ENCODE measurements around the genes PARL, HTR3D, ABCF3, CAMK2N2, ECE2 and C3orf70.

DNA sequence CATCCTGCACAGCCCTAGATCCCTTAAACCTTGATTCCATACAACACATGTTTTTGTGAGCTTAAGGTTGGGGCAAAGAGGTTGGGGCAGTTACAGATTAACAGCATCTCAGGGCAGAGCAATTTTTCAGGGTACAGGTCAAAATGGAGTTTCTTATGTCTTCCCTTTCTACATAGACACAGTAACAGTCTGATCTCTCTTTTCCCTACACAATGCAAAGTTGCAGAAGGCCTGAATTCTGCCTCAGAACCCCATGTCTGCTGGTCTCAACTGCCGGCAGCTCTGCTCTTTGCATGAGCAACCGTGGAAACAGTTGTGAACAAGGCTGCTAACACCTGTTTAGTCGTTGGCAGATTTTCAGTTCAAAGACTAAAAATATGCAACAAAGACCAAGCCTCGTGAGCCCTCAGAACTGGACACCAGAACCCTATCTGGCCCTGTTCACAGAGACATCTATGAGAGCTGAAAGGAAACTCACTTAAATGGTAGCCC is 43.7 kb downstream of the KLHL6 start:
- RRBS: no CpG with 5 or more reads among the region's 4 CpGs

DNA sequence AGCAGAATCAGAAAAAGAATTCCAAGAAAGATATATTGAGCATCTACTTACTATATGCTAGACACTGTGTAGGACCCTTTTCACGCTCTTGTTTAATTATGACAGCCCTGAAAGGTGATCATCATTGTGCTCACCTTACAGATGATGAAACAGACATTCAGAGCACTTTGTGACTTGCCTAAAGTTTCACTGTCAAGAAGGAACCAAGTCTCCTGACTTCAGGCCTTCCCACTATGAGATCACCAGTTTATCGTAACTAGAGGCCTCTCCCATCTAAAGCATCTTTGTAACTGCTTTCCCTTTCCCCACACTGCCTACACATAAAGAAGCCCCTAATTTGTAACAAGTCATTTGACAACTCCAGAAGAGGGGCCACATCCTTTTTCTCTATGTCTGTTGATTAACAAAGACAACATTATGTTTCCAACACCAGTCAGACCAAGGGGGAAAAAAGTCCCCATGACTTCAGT is 1.2 kb downstream of the KLHL6 start:
- RRBS: no CpG with 5 or more reads among the region's 2 CpGs

GRCh38 chr3:183556889-183557428 is 1.5 kb upstream of the KLHL6 start:
- RRBS: no CpG with 5 or more reads among the region's 8 CpGs

DNA sequence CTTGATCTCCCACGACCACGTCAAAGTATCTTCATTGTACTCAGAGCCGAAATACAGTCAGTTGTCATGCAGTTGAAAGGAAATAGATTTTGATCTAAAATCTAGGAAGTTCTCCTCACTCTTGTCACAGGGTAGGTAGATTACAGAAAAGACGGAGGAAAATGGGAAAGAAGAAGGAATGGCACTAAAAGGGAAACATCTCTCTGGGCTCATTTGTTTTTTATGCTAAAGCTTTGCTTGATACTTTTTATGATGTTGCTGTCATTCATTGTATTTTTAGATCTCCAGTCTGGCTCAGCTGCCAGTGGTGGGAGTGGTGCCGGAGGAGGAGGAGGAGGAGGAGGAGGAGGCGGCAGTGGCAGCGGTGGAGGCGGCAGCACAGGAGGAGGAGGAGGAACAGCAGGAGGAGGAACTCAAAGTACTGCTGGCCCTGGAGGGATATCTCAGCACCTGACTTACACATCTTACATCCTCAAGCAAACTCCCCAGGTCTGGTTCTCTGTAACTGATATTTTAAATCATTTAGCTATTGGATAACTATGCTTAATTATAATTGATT is 49.7 kb downstream of the MAP6D1 start:
- RRBS: no CpG with 5 or more reads among the region's 8 CpGs

DNA sequence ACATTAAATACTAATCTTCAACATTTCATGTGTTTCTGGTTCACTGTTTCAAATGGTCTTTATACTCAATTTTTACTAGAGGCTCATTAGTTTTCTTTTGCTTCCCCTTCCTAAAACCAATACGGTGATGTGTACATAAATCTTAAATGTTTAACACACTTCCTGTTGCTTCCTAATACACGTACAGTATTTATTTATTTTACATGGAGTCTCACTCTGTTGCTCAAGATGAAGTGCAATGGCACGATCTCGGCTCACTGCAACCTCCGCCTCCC is 1.7 kb downstream of the PARL start:
- RRBS: no CpG with 5 or more reads among the region's 5 CpGs

DNA sequence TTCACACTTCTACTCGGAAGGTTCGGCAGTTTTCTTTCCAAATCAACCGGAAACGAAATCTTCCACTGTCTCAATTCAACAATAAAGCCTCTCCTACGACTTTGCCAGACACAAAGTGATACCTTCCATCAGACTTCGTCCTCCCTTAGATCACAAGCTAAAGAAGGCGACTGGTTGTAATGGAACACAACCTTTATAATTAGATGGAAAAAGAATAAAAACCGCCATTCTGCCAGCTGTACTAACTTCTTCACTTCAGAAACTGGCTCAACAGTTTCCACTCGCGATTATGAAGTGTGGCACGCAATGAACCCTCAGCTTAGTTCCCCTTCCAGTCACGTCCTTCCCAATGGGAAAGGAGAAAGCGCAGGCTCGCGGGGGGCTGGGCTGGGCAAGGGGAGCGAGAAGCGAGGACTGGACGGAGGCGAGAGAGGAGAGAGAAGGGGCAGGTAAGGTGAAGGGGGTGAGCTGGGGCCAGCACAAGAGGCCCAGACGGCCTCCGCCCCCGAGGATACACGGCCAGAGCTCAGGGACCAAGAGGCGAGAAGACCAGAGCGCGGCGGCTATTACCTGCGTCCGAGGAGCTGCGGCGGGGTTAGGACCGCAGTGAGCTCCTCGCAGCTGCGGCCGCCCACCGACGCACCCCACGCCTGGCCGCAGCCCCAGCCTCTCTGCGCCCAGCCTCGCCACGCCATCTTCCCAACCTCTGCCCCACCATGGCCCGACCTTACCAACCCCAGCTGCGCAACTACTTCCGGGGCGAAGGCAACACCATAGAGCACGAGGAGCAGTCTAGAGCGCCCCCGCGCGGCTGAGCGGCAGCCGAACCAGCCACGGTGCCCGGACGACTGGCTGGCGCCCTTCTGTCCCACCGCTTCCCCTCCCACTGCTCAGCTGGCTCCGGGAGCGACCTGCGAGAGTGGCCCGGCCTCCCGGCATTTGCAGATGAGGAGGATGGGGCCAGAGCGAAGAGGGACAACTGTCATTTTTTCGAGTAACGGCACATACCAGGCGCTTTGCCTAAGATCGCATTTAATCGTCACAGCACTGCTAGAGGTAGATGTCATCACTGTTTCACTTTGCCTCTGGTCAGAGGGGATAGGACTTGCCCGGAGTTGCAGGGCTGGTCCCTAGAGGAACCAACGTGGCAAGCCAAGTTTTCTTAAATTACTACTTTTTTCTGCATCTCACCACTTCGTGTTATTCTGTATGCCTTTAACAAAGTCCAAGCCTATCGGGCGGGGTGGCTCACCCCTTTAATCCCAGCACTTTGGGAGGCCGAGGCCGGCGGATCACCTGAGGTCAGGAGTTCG is at the start of gene PARL:
Gene PARL (minus strand): TSS at position 729 of the 1,313 bp plus-strand sequence.
- RRBS: under 1% methylated on average over 12 of the region's 78 CpGs

DNA sequence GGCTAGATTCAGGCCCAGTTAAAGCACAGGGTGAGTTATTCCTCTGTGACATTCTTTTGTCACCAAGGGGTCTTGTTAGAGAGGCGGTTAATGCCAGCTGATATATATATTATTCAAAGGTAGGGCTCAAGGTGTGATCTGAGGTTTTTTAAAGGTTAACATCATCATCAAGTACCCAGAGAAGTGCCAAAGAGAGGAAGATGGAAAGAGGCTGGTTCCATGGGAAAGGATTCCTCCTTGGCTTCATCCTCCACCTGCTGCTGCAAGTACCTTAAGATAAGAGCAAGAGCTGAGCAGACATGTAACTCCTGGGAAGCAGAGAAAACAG is at the start of gene HTR3D:
Gene HTR3D (plus strand): TSS at position 201 of the 328 bp plus-strand sequence.
- RRBS: no CpG with 5 or more reads among the region's 1 CpG

- RRBS: under 1% methylated on average over 21 of the region's 70 CpGs
These were observed at the start of gene ABCF3 for GRCh38 chr3:184185076-184186261. TSS of gene ABCF3 (plus strand) at chr3:184186199.

DNA sequence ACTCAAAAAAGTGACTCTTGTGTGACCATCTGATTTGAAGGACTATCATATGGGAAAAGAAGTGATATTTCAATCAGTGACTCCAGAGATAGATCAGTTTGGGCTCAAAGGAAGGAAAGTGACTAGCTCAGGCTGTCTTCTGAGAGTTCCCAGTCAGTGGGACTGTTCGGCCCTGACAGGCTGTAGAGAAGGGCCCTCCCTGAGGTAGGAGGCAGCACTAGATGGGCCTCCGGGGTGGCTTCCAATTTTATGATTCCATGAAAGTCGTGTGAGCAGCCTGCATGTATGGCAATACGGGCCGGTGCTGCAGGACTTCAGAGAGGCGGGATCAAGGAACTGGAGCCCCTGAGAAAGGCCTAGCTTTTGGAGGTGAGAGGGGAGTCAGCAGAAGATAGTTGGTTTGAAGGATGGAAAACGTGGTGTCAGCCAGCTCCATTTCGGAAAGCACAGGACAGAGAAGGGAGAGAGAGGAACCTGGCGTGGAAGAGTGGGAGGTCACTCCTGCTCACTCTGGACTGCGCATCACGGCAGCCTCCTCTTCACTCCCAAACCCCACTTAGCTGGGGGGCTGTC is 9.9 kb downstream of the ABCF3 start:
- RRBS: 66% methylated on average over 4 of the region's 11 CpGs

DNA sequence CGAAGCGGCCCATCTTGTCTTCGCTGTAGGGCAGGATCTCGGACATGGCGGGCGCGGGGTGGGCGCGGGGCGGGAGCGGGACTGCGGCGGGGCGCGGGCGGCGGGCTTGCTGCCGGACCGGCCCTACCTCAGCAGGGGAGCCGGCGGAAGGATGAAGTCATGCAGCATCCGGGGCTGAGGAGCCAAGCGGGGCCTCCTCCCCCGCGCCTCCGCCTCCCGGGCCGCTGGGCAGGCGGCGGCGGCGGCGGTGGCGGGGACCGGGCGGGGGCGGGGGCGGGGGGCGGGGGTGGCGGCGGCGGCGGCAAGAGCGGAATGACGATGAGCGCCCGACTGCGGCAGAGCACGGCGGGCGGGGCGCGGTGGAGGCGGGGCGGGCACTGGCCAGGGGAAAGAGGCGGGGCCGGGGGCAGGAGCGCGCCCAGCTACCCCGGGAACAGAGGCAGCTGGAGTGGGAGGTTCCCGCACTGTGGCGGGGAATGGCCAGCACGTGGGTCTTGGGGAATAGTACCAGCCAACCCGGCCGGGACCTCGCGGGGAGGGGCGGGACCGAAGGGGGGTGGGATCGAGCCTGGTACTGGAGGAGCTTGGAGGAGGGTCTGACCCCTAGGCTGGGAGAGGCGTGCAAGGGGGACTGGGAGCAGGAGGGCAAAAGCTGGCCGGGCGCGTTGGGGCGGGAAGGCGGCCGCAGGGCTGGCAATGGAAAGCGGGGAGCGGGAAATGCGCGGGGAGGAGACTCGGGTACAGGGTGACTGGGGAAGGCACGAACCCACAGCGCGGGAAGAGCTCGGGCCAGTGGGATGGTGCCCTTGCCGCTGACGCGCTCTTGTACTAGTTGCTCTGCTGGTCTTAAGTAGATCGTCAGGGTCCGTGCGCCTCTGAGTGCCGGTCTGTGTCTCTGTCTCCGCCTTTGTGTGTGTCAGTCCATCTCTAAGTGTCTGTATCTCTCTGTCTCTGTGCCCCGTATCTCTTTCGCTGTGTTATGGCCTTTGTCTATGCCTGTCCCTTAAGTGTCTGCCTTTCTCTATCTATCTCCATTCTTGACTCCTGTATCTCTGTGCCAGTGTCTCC is at the start of gene CAMK2N2:
Gene CAMK2N2 (minus strand): TSS at position 314 of the 1,068 bp plus-strand sequence.
- RRBS: 1% methylated on average over 18 of the region's 96 CpGs

DNA sequence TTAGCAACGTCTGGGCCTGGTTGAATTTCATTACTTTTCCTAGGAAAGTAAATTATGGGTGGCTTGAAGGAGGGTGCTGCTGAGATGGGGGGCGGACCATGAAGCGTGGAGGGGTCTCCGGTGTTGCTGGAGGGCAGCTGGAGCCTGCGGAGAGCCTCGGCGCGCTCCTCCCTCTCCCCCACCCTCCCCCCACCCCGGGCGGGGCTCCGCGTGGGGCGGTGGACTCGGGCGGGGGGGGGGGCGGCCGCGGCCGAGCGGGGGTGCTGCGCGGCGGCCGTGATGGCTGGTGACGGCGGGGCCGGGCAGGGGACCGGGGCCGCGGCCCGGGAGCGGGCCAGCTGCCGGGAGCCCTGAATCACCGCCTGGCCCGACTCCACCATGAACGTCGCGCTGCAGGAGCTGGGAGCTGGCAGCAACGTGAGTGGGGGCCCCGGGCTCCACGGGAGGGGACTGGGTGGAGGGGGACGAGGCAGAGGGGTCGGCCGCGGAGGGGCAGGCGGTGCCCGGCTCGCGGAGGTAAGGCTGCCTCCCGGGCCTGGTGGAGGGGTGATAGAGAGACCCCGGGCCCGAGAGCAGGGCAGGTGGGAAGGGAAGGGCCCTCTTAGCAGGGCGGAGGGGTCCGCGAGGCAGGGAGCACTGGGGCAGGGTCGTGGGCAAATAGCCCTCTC is at the start of gene ECE2:
Gene ECE2 (plus strand): TSS at position 247 of the 668 bp plus-strand sequence.
- RRBS: 3% methylated on average over 16 of the region's 56 CpGs

GRCh38 chr3:184314248-184314474 is 245 bp upstream of the EIF4G1 start:
- RRBS: no CpG with 5 or more reads among the region's 12 CpGs

- RRBS: no CpG with 5 or more reads among the region's 28 CpGs
These were observed 9.7 kb downstream of the CLCN2 start for GRCh38 chr3:184351221-184352585.

- RRBS: 16% methylated on average over 4 of the region's 19 CpGs
These were observed 69.4 kb upstream of the EPHB3 start for GRCh38 chr3:184492213-184492535.

DNA sequence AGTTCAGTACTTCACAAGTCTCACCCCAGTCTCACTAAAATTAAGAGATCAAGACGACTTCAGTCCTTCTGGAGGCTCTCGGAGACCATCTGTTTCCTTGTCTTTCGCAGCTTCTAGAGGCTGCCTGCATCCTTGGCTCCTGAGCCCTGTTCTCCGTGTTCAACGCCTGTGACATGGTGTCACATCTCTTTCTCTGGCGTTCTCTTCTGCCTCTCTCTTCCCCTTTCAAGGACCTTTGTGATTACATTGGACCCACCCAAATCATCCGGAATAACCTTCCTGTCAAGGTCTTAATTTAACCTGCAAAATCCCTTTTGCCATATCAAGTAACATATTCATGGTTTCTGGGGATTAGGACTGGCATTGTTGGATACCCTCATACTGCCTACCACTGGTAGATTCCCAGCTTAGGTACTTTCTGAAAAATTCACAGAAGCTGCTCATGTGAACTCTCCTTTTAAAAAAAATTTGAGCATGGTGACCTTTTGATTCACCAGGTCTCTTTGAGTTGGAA is 8.3 kb downstream of the VPS8 start:
- RRBS: no CpG with 5 or more reads among the region's 7 CpGs

- RRBS: 1% methylated on average over 51 of the region's 130 CpGs
These were observed at the start of gene C3orf70 for GRCh38 chr3:185152168-185153307. TSS of gene C3orf70 (minus strand) at chr3:185153060.

DNA sequence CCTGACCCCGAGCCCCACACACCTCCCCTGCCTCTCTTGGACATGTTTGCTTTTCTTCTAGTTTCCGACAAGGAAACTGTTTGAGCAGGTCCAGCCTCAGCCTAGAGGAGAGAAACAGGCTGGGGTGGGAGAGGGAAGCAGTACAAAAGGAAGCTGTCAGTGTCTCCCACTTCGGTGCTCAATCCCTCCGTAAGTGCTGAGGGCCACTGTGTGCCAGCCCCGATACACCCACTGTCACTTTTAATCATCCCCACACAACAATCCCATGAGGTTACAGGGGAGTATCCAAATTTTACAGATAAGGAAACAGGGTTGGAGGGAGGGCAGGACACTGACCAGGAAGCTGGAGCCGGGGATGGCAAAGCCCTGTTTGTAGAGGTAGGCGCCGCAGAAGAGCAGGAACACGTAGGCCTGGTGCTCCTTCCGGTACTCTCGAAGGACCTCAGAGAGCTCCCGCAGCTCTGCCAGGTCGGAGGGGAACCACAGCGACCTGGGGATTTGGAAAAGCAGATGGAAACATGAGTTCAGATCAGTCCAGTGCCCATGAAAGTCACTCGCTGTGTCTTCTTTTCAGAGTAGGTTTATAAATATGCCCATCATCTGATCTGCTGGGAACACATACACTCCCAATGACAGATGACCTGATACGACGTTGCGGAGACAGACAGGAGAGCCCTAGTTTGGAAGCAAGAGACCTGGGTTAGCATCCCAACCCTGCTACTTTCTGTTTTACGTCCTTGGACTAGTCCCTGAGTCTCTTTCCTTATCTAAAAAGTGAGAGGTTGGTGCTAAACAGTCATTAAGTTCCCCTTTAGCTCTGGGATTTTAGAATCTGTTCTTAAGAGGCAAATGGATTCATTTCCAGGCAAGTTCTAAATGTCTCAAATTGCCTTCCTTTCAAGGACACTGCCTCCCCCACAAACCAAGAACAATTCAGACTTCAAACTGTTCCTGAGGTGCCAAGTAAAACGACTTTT is 2.1 kb downstream of the TMEM41A start:
- RRBS: 88% methylated on average over 4 of the region's 20 CpGs

DNA sequence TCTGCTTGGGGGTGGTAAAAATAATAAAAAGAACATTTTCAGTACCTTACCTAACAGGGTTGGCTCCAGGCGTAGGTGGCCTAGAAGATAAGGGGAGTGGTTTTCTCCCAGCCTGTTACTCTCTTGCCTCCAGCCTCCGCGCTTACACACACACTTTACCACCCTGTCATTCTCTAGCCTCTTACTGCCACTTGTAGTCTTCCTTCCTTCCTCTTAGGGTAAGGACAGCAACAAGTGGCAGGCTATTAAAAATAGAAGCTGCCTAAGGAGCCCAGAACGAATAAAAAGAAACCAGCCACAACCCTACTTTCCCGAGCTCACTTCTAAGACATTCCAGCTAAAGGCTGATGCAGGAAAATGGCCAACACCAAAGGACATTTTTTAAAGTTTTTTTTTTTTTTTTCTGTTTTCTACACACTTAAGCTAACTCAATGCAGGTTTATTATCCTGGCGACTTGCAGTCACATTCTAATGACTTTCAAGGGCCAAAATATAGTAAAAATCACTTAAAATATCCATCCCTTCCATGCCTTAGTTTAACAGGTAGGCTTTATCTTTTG is 9.7 kb upstream of the LIPH start:
- RRBS: no CpG with 5 or more reads among the region's 6 CpGs

DNA sequence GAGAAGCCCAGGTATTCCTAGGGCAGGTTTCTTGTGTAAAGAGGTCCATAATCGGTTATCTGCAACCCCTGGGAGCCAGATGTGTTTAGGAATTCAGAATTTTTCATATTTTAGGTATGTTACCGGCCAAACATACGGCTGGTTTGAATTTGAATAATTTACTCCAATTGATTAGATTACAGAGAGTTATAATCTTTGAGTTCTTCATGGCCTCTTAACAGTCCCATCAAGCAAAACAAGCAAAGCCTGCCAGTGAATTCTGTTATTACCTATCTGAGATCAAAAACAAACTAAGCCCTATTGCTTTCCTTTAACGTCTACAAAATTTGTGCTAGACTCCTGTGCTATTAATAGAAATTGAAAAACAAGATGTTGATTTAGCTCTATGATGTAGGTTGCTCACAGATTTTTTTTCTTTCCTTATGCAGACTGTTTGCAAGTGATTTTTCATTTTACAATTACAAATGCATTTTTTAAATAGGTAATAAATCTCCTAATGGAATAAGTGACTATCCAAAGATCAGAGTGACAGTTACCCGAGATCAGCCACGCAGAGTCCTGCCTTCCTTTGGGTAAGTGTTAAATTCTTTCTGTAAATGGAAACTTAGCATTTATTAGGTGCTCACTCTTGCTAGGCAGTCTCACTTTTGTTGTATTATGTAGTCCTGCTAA is 14.3 kb downstream of the SENP2 start:
- RRBS: no CpG with 5 or more reads among the region's 6 CpGs

GRCh38 chr3:185645986-185646459 is 59.9 kb downstream of the SENP2 start:
- RRBS: no CpG with 5 or more reads among the region's 5 CpGs

All from renal cortical epithelial cell (primary cell).